Umbilical cord (tissue), 2 donors: Measurements from ENCODE around the gene ABCA7.

- RAMPAGE, long total RNA, result no peak
Observed at GRCh38 chr19:947238-948249, 21.7 kb downstream of the ARID3A start.

DNA sequence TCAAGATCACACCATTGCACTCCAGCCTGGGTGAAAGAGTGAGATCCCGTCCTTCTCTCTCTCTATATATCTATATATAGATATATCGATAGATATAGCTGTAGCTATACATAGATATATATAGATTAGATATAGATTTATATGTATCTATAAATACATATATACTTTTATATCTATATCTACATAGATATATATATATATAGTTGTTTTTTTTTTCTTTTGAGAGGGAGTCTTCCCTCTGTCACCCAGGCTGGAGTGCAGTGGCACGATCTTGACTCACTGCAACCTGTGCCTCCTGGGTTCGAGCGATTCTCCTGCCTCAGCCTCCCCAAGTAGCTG lies 14.7 kb upstream of the WDR18 start:
- RAMPAGE, long total RNA, result no peak

DNA sequence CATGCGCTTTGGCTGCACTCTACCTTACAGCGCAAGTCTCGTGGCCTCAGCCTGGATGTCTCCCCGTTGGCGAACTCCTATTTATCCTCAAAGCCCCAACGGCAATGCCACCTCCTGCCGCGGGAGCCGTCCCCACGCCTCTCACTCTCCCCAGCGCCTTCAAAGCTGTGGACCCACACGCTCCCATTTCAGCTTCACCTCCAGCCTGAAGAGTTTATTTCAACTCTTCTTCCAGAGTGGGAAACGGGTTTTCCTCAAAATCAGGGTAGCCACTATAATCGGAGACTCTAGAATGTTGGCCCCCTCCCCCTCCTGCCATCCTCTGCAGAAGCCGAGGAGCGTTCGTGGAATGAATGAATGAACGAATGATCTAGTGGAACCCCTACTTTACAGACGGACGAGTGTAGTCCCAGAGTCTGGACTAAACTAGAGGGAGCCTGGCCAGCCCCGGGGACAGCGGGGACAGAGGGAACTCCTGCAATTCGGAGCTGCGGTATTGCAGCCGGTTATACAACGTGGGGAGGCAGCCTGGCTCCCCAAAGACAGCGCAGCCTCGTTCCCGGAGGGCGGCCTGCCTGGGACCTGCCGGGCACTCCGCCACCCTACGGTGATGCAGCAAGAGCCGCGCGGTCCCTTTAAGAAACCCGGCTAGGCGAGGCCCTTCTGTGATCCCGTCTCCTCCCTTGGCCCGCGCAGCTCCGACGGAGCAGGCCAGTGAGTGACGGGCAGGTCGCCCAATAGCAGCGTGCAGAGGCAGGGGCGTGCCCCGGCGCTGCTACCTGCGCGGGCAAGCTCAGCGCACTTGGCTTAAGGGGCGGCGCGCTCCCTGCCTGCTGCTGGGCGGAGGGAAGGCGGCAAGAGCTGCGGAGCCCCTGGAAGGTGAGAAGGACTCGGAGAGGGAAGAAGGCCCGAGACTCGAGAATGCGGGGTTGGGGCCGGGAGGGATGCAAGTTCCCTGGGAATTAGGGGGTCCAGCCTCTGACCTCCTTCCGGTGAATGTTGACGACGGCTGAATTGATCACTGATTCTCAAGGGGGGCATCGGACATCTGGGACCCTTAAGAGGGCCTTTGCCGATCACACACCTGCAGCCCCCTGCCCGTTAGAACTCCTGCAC lies at the start of gene ABCA7:
TSS of gene ABCA7 (plus strand) at position 790 of the 1,116 bp plus-strand sequence.
- RAMPAGE, long total RNA, result no peak

- RAMPAGE, long total RNA, result no peak
Observed at GRCh38 chr19:1071420-1071829, 4.5 kb downstream of the ARHGAP45 start.

GRCh38 chr19:1114097-1114623 lies 10.4 kb downstream of the GPX4 start:
- RAMPAGE, long total RNA, result no peak

DNA sequence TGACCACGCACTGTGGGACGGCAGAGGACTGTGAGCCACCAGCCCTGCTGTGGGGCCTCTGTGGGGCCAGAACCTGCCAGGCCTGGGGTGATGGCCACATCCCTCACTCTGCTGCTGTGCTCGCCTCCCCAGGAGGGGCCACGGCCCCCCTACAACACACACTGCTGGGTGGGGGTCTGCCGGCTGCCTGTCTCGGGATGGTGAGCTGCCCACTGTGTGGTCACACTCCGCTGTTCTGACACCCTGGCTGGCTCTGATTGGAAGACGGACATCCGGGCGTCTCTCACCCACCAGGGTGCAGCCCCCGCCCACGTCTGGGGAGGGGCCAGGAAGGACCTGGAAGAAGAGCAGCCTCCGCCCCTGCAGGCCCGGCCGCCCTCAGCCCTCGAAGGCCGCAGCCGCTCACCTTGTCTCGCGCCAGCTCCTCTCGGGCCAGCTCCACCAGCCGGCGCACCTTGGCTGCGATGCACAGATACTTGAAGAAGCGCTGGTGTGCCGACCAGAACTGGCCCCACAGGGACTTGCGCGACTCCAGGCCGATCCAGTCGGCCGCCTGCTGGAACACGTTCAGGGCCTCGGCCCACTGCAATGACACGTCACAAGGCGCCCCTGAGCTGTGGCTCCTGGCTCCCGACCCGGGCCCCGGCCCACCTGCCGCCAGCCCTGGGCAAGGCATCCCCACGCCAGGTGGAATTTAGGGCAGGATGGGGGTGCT lies 13.3 kb downstream of the GPX4 start:
- RAMPAGE, long total RNA, result no peak

GRCh38 chr19:1131697-1132600 lies 28.2 kb downstream of the GPX4 start:
- RAMPAGE, long total RNA, result no peak

- RAMPAGE, long total RNA, result no peak
Observed at GRCh38 chr19:1143781-1144286, 30.2 kb downstream of the SBNO2 start.

DNA sequence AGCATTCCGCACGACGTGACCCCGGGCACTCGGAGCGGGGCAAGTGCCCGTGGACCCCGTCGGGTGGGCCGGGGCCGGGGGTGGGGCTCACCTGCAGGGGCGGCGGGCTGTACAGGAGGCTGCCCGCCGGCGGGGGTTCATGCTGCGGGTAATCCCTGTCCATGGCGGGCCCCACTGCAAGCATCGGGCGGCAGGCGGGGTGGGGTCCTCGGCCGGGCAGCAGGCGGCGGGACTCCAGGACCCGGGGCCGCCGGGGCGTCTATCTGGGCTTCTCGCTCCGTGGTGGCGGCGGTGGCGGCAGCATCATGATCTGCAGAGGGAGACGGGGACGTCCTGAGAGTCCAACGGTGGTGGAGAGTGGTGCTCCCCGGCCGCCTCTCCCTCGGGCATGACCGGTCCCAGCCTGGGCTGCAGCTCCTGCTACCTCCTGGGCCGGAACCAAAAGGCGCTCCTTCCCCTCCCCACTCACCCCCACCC lies 19.9 kb downstream of the SBNO2 start:
- RAMPAGE, long total RNA, result no peak

GRCh38 chr19:1173428-1174051 lies 528 bp downstream of the SBNO2 start:
- RAMPAGE, long total RNA, result no peak

DNA sequence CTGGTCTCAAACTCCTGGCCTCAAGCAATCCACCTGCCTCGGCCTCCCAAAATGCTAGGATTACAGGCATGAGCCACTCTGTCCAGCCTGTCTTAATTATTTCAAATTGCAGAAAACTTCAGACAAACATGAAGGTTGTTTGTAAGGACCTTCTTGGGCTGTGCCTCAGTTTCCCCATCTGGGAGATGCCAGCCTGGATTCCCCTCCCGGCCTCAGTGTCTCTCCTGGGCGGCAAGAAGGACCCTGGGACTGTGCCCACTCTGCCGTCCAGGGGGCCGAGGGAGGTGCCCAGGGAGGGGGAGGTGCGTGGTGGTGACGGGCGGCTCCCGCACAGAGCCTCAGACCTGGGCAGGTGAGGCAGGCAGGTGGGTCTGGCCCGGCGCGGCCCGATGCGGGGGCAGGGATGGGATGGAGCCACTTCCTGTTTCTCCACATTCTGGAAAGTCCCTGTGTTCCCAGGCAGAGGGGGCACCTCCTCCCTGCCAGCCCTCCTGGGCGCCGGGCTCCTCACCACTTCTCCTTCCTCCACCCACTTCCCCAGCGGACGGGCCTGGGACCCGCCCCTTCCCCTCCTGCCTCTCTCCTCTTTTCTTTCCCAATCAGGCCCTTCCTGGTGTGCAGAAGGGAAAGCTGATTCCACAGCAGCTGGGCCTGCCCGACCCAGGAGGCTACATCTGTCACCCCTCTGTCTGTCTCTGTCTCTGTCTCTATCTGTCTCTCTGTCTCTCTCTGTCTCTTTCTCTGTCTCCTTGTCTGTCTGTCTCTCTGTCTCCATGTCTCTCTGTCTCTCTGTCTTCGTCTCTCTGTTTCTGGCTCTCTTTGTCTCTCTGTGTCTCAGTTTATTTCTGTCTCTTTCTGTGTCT lies 6.3 kb upstream of the SBNO2 start:
- RAMPAGE, long total RNA, result no peak

DNA sequence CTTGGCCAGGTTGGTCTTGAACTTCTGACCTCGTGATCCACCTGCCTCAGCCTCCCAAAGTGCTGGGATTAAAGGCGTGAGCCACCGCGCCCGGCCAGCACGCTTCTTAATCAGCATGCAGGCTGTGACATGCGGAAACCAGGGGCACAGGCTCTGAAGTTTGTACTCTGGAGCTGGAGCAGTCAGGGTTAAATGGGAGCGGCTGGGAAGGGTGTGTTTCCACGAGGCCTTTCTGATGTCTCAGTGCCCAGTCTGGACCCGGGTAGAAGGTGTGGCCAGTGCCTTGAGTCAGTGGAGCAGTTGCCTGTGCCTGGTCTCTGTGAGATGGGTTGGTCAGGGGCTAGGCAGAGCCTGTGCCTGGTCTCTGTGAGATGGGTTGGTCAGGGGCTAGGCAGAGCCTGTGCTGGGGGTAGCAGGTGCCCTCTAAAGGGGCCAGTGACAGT lies 3.3 kb downstream of the STK11 start:
- RAMPAGE, long total RNA, result no peak

DNA sequence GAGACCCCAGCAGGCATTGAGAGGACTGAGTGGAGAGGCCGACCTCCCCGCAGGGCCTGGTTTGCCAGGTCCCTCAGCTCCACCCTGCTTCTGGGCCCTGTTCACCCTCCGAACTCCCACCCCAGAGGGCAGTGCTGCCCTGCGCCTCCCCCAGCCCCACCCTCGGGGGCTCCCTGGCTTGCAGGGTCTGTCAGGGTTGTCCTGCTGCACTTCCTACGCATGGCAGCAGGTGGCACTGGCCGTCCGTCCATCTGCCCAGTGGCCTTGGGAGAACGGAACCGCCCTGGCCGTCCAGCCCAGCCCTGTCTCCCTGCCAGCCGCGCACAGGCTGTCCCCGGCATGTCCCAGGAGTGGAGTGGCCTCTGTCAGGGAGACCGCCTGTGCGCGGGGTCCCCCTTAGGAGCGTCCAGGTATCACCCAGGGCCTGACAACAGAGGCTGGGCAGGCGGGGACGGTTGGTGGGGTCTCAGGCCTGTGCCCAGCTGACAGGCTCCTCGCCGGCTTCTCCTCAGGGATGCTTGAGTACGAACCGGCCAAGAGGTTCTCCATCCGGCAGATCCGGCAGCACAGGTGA lies 15.9 kb downstream of the STK11 start:
- RAMPAGE, long total RNA, result no peak

DNA sequence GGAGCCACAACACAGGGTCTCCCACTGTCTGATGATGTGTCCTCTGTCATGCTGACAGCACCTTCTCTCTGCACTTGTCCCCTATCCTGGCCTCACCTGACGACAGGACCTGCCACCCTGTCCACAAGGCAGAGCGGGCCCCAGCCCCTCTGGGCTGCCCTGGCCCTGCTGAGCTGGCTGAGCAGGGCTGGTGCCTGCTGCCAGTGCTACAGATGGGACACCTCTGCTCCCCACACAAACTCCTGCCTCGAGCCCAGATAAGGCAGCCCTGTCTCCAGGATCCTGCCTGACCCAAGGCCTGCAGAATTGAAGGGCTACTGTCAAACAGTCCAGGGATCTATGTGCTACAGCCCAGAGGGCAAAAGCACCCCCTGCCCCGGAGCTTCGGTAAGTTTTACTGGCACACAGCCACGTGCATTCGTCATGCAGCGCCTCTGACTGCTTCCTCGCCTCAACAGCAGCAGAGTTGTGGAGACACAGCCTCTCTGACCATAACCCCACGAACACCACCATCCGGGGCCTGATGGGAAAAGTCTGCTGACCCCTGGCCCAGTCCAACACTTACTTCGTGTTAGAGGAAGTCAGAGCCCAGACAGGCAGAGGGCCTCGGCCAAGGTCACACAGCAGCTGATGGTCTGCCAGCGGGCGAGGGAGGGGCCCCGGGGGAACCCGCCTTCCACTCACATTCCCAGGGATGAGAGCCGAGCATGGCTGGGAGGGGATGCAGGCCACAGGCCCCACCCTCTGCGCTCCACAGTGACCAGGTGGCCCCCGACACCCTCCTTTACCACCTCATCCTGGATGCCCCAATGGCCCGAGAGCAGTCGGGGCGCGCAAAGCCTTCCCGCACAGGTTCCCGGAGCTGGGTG lies 5.2 kb downstream of the CBARP start:
- RAMPAGE, long total RNA, result no peak

DNA sequence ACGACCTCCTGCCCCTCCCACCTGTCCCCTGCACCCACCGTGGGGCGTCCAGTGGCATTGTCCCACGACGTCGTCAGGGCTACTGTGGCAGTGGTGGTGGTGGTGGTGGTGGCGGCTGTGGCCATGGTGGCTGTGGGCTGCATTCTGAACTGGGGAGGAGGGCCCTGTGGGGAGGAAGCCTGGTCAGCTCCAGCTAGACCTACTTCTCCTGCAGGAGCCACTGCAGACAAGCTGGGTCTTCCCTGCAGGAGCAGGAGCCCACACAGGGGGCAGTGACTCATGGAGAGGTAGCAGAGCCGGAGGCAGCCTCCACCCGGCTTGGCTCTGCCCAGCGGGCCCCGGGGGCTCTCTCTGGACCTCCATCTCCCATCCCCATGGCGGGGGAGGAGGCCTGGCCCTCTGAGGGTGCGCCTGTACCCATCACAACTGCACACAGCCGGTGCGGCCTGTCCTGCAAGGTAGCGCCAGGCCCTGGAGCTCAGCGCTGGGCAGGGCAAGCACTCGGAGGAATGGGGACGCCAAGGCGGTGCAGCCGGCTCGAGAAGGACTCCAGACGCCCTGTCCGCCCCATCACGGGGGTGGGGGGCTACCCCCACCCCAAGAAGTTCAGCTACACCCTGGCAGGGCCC lies 1.7 kb downstream of the CBARP start:
- RAMPAGE, long total RNA, result no peak

DNA sequence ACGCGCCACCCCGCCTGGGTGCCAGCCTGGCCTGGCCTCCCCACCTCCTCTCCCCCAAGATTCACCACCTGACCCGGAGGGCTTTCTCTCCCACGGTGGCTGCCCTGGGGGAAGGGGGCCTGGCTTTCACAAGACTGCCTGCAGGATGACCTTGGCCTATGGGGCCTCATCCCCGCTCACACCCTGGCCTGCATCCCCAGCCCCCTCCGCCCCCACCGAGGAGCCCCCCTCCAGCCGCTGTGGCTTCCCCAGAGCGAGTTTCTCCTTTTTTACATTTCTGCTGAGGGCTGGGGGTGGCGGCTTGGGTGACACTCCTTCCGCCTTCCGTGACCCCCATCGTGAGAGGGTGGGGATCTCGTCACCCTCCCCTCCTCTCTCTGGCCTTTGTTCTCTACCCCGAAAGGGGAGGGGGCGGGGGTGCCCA lies 3.6 kb downstream of the MIDN start:
- RAMPAGE, long total RNA, result no peak

DNA sequence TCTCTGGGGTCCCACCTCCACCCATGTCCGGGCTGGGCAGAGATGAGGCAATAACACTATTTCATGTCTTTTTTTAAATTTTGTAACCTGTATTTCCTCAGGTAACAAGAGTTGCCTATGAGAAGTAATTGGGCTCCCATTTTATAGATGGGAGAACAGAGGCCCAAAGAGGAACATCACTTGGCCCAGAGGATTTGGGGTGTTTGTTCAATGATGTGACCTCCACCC lies 9.3 kb upstream of the CIRBP start:
- RAMPAGE, long total RNA, result no peak

DNA sequence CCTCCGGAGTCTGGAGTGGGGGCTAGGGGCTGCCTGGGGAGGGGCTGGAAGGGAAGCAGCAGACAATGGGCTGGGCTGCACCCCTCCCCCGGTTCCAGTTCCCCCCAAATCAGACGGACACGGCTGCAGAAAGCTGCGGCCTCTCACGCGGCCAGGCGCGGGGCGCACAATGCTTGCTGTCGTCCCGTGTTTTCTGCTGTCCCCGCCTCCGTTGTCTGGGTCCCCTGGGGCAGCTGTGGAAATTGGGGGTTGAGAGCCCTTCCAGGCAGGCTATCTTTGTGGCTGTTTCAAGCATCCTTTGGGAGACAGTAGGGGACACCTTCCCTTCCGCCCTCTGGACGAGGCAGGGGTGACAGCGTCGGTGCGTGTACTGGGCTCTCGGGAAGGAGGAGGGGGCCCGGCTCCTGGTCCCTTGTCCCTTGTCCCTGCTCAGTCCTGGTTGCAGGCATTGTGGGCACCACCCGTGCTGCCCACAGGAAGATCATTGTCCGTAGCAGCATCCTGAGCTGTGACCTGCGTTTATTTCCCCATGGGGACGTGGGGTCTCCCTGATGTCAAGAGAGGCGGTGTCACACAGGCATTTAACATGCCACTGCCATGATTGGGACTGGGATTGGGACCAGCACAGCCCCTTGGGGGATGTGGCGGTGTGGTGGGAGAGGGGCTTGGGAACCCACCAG lies 23.1 kb upstream of the PWWP3A start:
- RAMPAGE, long total RNA, result no peak

- RAMPAGE, long total RNA, result no peak
Observed at GRCh38 chr19:1355491-1356464, 1.0 kb downstream of the PWWP3A start.

GRCh38 chr19:1360453-1361571 lies 6.1 kb downstream of the PWWP3A start:
- RAMPAGE, long total RNA, result no peak